ENCODE results near the gene ZNF516.

DNA sequence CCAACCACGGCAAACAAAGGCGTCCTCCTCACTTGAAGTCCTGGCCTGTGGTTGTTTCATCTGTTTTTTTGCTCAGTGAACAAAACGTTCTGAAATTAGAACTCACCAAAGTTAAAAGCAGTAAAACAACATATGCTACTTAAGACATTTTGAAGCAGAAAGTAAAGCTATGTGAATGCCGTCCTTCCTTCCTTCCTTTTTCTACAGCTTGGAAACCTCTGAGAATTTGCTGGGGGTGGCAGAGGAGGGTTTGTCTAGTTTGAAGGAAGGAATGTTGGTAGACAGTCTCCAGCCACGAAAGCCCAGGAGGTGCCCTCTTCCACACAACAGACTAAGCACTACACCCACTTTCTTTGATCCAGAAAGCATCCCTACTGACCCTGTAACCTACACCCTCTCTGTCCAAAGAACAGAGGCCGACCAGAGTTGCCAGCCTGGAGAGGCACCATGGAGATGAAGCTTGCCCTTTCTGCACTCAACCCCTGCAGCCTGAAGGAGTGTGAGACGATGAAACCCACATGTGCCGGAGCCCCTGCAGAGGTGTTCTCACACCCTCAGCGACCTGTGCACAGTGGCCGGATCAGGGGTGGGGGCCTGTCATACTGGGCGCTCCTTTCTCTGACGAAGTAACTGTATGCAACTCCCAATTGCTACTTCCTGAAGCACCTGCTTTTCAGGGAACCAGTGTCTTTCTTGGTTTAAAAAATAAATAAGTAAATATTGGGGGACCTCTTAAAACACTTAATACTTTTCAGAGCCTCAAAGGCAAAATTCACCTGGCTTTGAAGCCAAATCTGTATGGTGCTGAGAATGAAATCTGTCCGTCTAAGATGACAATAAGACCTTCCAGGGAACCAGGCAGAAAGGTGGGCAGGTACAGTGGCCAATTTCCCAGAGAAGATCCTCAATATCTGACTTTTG, 136.3 kb downstream of the ZNF516 start:
- RRBS, 2 experiments = 96 to over 99% methylated on average over 3 of the region's 13 CpGs
CAGE:
- cytosol, long polyA minus RNA = no peak
- cytosol, long polyA plus RNA = no peak
- long polyA plus RNA = no peak
- nucleus, long polyA minus RNA = no peak
- nucleus, long polyA plus RNA = no peak

DNA sequence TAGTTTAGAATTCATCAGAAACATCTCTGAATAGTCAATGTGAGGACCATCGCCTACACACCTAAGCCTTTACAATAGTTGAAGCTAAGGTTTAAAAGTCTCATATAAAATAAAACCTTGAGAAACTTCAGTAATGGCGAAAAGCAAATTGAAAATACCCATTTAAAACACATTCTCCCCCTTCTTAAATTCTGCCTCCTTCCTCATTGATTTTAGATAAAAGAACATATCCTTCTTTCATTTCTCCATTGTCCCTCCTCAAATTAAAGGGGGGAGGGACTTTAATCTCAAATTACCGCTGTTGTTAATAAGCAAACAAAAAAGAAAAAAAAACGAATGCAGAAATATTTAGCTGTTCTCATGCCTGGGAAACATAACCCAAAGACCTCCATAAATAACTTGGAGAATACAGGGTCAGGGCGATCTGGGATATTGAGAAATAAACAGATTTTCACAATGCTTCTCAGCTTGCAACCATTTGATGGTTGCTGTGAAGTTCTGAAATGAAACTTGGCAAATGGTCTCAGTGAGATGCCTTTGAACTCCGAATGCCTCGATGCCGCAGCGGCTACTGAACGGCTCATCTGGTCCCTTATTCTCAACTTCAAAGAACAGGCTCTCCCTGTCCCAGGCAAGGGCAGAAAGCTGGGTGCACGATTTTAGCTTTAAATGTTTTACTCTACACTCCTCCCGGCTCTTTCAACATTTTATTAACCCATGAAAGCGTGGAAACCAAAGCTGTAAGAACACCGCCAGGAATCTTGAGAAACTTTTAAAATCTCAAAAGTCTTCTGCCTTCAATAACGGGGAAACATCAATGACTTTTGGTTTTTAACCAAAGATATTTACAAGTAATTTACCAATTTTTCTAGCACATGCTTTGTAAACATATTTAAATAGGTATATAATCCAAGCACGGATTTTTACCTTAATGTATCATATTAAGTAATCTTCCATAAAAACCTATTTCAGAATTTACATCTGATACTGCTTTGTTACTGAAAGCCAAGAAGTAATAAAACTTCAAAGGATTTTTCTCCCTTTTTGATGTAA, 78.1 kb downstream of the ZNF516 start:
- RRBS, 2 experiments = no CpG with 5 or more reads among the region's 16 CpGs
CAGE:
- cytosol, long polyA minus RNA = no peak
- cytosol, long polyA plus RNA = no peak
- long polyA plus RNA = no peak
- nucleus, long polyA minus RNA = no peak
- nucleus, long polyA plus RNA = no peak

DNA sequence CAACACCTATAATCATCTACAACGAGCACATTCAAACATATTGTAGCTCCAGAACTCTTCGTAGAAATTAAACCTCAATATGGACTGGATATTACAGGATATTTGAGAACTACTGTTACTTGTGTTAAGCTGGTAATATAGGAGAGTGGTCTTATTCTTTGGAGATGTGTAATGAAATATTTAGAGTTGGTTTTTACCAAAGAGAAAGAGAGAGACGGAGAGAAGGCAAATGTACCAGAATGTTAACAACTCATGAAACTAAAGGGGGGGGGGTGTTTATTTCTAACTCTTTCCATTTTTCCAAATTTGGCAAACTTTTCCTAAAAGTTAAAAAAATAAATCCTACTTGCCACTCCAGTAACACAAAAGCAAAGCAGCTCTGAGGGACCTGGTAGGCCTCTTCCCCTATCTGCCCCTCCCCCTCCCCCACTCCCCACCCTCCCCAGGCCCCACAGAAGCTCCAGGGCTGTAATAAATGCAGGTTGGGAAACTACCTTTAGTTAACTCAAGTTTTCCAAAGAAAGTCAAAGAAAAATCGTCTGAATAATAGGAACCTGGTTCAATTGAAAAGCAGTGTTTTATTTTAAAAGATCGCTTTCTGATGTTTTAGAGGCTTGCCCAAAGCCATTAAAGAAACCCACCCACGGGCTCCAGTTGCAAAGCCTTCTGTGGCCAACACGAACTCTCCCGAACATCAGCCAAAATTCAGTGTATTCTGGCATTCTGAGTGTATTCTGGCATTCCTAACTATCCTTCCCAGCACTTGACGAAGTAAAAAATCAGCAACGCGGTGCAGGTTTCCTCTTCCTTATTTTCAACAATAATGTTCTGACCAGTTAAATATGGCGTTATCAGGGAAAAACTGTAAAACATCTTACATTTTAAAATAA, 44.9 kb downstream of the ZNF516 start:
- RRBS, 2 experiments = no CpG with 5 or more reads among the region's 12 CpGs
CAGE:
- cytosol, long polyA minus RNA = no peak
- cytosol, long polyA plus RNA = no peak
- long polyA plus RNA = no peak
- nucleus, long polyA minus RNA = start-site peak on the minus strand centred at position 146 of the sequence, 387 bp wide, 20 reads
- nucleus, long polyA plus RNA = no peak

- RRBS, 2 experiments = no CpG with 5 or more reads among the region's 25 CpGs
CAGE:
- cytosol, long polyA minus RNA = no peak
- cytosol, long polyA plus RNA = no peak
- long polyA plus RNA = no peak
- nucleus, long polyA minus RNA = no peak
- nucleus, long polyA plus RNA = no peak
These were observed 11.6 kb downstream of the ZNF516 start for GRCh38 chr18:76483096-76484135.

- RRBS, 2 experiments = 2 to 3% methylated on average over 19 of the region's 58 CpGs
CAGE:
- cytosol, long polyA minus RNA = start-site peak on the minus strand at chr18:76495197-76495281, 13 reads
- cytosol, long polyA plus RNA = no peak
- long polyA plus RNA = no peak
- nucleus, long polyA minus RNA = no peak
- nucleus, long polyA plus RNA = start-site peak on the minus strand at chr18:76495196-76495283, 49 and 184 reads in 2 replicates
These were observed at the start of gene ZNF516 for GRCh38 chr18:76495115-76495421. Gene ZNF516 (minus strand): TSS chr18:76495242.

DNA sequence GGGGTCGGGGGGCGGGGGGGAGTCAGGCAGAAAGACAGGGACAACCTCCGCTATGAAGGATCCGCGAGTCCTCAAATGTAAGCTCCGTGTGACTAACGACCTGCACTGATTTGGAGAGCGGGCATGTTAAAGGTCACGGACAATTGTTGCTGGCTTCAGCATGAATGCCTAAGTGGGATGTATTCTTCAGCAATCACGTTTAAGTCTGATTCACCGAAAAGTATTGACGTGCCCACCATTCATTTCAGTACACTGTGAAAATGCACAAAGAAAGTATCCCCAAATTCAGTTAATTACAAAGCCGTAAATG, 1.5 kb upstream of the ZNF516 start:
- RRBS, 2 experiments = no CpG with 5 or more reads among the region's 13 CpGs
CAGE:
- cytosol, long polyA minus RNA = no peak
- cytosol, long polyA plus RNA = no peak
- long polyA plus RNA = no peak
- nucleus, long polyA minus RNA = no peak
- nucleus, long polyA plus RNA = no peak

DNA sequence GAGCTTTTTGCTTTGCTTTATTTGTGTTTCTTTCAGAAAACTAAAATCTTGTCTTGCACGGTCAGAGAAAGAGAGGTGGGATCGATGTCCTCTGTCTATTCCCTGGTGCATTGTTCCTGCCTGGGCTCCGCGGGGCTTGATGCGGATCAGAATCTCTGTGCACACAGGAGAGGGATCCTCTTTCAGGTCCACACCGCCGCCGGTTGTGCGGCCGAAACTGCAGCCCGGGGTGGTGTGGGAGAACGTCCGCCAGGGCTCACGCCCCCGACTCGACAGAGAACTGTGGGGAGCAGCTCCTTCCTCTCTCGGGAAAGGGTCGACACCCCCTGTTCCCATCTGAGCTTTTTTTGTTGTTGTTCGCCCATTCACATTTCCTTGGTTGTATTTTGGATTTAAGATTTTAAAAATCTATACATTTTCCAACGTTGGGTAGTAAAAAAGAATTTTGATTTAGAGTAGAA, 23.6 kb upstream of the ZNF516 start:
- RRBS, 2 experiments = no CpG with 5 or more reads among the region's 20 CpGs
CAGE:
- cytosol, long polyA minus RNA = no peak
- cytosol, long polyA plus RNA = no peak
- long polyA plus RNA = no peak
- nucleus, long polyA minus RNA = no peak
- nucleus, long polyA plus RNA = no peak

- RRBS, 2 experiments = no CpG with 5 or more reads among the region's 14 CpGs
CAGE:
- cytosol, long polyA minus RNA = no peak
- cytosol, long polyA plus RNA = no peak
- long polyA plus RNA = no peak
- nucleus, long polyA minus RNA = no peak
- nucleus, long polyA plus RNA = no peak
These were observed 24.1 kb upstream of the ZNF516 start for GRCh38 chr18:76519030-76519600.

GRCh38 chr18:76875256-76875884, 53.0 kb downstream of the ZNF236 start:
- RRBS, 2 experiments = no CpG with 5 or more reads among the region's 12 CpGs
CAGE:
- cytosol, long polyA minus RNA = no peak
- cytosol, long polyA plus RNA = no peak
- long polyA plus RNA = no peak
- nucleus, long polyA minus RNA = no peak
- nucleus, long polyA plus RNA = no peak

GRCh38 chr18:76983087-76983696, 149.4 kb downstream of the MBP start:
- RRBS, 2 experiments = no CpG with 5 or more reads among the region's 16 CpGs
CAGE:
- cytosol, long polyA minus RNA = no peak
- cytosol, long polyA plus RNA = no peak
- long polyA plus RNA = no peak
- nucleus, long polyA minus RNA = no peak
- nucleus, long polyA plus RNA = no peak

DNA sequence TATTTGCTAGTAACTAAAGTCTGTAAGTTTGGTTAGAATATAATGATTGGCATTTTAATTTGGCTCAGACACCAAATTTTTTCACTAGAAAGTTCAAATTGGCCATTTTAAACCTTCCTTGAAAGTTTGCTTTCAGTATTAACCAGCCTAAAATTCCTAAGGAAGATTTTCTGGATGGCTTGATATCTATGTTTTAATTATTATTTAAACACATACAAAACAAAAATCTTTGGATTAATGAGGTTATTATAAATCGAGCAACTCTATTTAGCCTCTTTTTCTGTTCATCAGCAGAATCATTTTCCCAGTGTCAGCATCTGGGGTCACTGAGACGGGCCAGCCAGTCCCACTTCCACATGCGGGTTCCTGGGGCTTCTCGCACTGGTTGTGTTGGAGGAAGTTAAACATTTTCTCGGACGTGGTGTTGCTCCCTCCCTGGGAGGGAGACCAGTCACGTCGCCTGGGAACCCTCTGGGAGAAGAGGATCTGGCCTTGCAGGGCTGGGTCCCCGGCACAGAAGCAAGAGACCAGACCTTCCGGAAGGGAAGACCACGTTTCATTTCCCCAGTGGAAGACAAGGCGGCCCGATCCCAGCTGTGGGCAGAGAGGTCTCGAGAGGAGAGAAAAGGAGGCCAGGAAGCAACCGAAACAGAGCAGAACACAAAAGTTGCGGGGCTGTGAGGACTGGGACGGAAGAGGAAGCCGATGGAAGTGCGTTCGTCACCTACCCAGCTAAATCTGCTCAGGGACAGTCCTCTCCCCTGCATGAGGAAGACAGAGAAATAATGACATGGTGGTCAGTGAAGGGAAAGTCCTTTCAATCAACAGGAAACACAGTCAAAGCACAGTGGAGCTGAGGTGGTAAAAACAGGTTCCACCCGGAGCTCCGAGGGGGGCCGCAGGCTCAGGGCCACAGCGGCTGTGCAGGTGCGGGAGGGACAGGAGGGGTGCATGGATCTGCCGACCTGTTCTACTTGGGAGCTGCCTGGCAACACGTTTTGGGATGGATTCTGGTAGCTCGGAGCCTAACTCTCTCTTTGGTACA, 144.5 kb downstream of the MBP start:
- RRBS, 2 experiments = no CpG with 5 or more reads among the region's 28 CpGs
CAGE:
- cytosol, long polyA minus RNA = no peak
- cytosol, long polyA plus RNA = no peak
- long polyA plus RNA = no peak
- nucleus, long polyA minus RNA = no peak
- nucleus, long polyA plus RNA = no peak

DNA sequence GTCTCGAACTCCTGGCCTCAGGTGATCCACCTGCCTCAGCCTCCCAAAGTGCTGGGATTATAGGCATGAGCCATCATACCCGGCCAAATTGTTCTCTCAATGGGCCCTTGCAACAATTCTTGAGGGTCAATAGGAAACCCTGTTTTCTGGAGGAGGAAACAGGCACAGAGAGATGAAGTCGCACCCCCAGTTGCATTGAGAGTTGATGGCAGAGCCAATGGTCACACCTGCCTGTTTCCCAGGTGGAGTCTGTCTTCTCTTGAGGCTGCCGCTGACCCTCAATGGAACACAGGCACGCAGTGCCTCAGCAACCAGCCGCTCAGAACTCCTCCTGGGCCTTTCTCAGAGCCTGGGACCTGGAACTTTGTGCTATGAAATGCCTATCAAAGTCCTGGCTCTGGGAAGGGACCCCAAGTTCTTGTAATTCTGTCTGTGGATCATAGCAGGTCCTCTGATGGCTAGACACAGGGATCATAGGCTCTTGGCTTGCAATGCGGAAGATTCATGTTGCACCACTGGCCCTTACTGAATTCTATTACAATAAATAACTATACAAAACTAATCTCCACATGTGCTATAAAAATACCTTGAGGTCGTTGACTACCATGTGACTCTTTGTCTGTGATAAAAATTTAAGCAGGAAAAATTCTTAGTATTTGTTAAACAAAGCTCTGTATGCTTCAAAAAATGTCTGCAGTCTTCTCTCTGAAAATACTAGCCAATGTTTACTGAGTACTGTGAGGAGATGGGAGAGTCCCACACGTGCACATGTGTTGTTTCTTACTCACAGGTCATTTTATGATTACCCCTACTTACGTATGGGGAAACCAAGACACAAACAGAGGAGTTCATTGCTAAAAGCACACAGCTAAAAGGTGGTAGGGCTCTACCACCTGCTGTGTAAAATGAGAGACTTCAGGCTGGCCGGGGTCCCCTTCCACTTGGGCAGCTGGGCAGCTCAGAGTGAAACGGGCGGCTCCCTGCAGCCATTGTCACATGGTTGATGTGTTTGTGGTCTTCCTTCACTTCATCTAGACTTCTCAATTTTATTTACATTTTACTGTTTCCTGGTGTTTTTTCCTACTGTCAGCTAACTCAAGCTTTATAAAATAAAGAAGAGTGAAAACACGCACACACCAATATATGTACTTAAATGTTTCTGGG, 71.5 kb downstream of the MBP start:
- RRBS, 2 experiments = no CpG with 5 or more reads among the region's 14 CpGs
CAGE:
- cytosol, long polyA minus RNA = no peak
- cytosol, long polyA plus RNA = no peak
- long polyA plus RNA = no peak
- nucleus, long polyA minus RNA = no peak
- nucleus, long polyA plus RNA = no peak

DNA sequence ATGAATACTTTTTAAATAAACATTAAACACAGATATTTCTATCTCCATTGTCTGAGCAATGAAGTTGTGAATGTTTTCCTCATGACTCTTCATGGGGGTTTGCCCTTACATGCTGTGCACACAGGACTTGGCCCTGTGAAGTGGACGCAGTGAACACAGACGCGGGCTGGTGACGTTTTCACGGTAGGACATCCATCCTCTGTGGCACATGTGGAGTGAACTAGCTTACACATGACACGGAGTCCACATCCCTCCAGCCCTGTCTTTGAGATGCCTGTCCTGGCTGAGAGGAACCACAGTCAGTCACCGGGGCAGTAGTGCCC, 70.8 kb downstream of the MBP start:
- RRBS, 2 experiments = no CpG with 5 or more reads among the region's 7 CpGs
CAGE:
- cytosol, long polyA minus RNA = no peak
- cytosol, long polyA plus RNA = no peak
- long polyA plus RNA = no peak
- nucleus, long polyA minus RNA = no peak
- nucleus, long polyA plus RNA = no peak

- RRBS, 2 experiments = no CpG with 5 or more reads among the region's 16 CpGs
CAGE:
- cytosol, long polyA minus RNA = no peak
- cytosol, long polyA plus RNA = no peak
- long polyA plus RNA = no peak
- nucleus, long polyA minus RNA = no peak
- nucleus, long polyA plus RNA = no peak
These were observed 61.6 kb downstream of the MBP start for GRCh38 chr18:77070750-77071690.

DNA sequence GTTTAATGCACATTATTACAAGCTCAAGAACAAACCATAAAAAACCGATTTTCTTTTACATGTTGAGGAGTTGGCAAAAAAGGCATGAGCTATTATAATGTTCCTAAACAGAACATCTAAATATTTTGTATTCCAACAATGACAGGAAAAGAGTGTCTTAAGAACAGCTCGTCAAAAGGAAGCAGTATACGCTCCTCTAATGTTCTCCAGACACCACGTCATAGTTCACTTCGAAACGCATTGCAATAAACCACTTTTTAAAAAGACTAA, 46.0 kb downstream of the MBP start:
- RRBS, 2 experiments = no CpG with 5 or more reads among the region's 6 CpGs
CAGE:
- cytosol, long polyA minus RNA = no peak
- cytosol, long polyA plus RNA = no peak
- long polyA plus RNA = no peak
- nucleus, long polyA minus RNA = no peak
- nucleus, long polyA plus RNA = no peak

DNA sequence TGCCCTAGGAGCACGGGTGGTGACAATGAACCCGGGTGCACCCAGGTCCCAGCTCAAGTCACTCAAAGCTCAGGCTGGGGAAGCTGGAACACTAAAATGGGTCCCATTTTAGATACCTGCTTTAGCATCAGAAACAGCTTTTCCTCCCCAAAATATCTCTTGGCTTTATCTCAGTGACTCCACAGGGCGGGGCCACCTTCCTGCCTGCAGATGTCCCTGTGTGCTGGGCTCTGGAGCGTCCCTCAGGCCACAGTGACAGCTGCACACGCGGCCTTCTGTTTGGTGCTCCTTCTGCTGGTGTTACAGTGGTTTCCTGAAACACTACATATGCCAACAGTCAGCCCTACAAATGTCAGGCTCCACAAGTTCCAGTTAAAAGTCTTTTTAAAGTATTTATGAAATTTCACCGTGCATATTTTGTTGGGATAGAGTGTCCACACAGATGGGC, 1.5 kb upstream of the MBP start:
- RRBS, 2 experiments = no CpG with 5 or more reads among the region's 7 CpGs
CAGE:
- cytosol, long polyA minus RNA = no peak
- cytosol, long polyA plus RNA = no peak
- long polyA plus RNA = no peak
- nucleus, long polyA minus RNA = no peak
- nucleus, long polyA plus RNA = no peak

- RRBS, 2 experiments = no CpG with 5 or more reads among the region's 4 CpGs
CAGE:
- cytosol, long polyA minus RNA = no peak
- cytosol, long polyA plus RNA = no peak
- long polyA plus RNA = no peak
- nucleus, long polyA minus RNA = no peak
- nucleus, long polyA plus RNA = no peak
These were observed 372.5 kb downstream of the GALR1 start for GRCh38 chr18:77622178-77622447.

GRCh38 chr18:78156490-78156970, 823.1 kb upstream of the SALL3 start:
- RRBS, 2 experiments = no CpG with 5 or more reads among the region's 1 CpG
CAGE:
- cytosol, long polyA minus RNA = no peak
- cytosol, long polyA plus RNA = no peak
- long polyA plus RNA = no peak
- nucleus, long polyA minus RNA = no peak
- nucleus, long polyA plus RNA = no peak

DNA sequence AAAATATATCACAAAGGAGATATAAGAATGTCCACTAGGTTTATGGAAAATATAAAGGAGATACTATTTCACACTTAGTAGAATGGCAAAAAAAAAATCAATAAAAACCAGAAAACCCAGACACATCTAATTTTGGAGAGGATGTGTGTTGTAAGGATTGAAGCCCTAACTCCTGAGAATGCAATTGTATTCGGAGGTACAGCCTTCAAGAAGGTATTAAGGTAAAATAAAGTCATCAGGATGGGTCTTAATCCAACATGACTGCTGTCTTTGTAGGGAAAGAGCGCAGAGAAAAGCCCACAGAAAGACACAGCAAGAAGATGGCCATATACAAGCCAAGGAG, 713.2 kb upstream of the SALL3 start:
- RRBS, 2 experiments = no CpG with 5 or more reads among the region's 2 CpGs
CAGE:
- cytosol, long polyA minus RNA = no peak
- cytosol, long polyA plus RNA = no peak
- long polyA plus RNA = no peak
- nucleus, long polyA minus RNA = no peak
- nucleus, long polyA plus RNA = no peak

DNA sequence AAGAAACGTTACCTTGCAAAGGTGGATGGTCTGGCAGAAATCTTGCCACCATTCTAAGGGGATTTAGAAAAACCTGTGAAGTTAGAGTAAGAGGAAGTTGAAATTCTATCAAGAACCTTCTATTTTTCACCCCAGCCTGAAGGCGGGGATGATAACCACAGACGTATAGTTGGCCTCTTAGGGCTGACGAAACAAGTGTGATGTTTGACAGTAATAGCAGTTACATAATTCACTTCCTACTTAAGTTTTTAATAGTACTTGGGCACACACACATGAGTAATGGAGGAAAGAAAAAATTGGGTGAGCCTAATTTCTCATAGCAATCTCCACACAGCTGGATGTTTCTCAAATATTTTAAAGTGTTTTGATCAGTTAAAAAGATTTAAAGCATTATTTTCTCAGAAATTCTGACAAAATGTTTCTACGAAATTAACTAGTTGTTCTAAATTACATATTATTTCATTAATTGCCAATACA, 336.6 kb upstream of the SALL3 start:
- RRBS, 2 experiments = no CpG with 5 or more reads among the region's 5 CpGs
CAGE:
- cytosol, long polyA minus RNA = no peak
- cytosol, long polyA plus RNA = no peak
- long polyA plus RNA = no peak
- nucleus, long polyA minus RNA = no peak
- nucleus, long polyA plus RNA = no peak

Data from HepG2 (cell line).